Duodenum (tissue), 1 donor: ENCODE results near the gene ADAM12.

DNA sequence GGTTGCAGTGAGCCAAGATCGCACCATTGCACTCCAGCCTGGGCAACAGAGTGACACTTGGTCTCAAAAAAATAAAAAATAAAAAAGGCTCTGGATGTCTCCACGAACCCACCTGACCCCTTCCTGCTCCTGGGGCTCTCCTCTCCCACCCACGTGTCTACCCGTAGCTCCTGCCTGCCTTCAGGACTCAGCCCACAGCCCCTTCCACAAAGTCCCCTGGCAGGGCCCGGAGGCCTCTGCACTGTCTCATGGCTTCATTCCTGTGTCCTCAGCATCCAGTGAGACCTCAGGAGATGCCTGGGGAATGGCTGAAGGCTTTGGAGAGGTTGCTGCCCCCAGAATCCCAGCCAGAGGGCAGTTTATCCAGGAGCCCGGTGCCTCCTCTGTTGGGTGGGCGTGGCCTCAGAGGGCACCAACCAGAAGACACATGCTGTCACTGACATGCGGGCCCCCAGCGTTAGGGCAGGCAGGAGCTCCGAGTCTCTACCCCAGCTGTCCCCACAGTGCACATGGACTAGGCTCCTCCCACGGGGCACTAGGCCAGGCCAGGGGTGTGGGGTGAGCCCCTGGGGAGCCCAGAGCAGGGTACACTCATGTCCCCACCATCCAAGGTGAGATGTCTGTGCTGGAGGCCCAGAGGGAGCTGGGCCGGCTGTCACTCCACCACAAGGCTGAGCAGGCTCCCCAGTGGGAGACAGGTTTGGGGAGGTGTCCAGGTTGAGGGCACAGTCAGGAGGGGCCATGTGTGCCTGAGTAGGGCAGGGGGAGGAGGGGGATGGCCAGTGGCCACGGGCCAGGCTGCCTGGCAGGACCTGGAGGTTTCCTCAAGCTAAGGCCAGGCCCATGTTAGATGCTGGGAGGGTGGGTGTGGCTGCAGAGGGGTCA, 131.6 kb downstream of the FAM53B start:
- PRO-cap, result no peak

DNA sequence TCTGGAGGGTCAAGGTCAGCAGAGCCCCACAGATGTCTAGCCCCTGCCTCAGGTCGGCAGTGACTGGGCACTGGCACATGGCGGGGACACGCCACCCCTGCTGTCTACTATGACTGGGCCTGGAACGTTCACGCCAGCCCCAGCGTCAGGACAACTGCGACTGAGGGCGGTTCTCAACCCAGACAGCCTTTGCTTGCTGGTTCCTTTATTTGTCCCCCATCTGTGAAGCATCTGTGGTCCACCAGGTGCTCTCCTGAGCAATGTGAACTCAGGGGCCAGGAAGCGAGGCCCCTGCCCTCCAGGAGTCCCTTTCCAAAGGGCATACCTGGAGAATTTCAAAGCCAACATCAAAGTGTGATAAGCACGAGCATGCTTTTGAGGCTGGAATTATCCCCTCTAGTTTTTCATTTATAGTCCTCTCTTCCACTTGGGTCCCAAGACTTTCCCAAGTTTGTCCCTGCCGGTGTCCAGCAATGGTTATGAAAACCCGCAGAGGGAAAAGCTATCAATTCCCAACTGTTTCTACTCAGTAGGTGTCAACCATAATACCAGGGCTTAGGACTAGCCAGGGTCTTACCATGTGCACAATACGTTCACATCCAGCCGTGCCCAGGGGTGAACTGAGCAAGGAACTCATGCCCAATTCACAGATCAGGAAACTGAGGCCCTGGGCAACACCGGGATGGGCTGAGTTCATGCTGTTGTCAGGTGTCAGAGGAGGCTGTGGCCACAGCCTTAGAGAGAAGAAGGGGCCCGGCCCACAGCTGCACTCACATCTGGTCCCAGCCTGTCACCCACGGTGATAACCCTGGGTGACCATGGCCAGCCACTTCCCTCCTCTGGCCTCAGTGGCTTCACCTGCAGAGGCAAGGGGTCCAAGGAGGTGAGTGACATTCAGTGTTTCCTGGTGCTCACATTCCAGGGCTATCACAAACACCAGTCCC, 92.2 kb downstream of the FAM53B start:
- PRO-cap, result no peak

GRCh38 chr10:124688523-124689357, 55.4 kb downstream of the FAM53B start:
- PRO-cap, result unidirectional peak, plus-strand start at chr10:124689159

DNA sequence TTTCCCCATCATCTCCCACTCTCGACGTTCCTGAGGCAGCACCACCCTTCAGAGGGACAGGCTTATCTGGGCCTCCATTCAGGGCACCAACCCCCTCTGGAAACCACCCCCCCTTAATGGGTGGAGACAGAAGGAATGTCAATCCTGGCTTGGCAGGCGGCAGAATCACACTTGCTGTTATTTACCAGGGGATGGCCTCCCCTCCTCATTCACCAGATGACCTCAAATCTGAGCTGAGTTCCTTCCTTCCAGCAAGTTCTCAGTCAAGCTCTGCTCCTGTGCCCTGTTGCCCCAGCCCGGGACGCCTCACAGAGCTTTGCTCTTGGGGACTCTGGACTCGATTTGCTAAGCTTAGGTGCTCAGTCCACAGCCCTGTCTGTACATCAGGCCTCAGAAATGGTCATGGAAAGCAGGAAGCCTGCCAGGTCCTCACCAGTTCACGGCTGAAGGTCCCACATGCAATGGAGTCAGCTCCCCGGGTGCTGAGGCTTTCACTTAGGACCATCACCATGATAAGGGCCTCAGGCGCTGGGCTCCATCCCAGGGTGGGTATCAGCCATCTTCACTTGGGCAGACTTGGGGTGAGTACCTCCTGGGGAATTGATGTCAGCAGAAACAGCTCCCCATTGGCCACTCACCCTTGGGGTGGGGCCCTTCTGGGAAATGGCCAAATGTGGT, 37.8 kb downstream of the FAM53B start:
- PRO-cap, result bidirectional peak, plus-strand start at position 435 of the sequence, minus-strand start at position 261 of the sequence

- PRO-cap, result no peak
Observed at GRCh38 chr10:124722584-124723802, 21.2 kb downstream of the FAM53B start.

DNA sequence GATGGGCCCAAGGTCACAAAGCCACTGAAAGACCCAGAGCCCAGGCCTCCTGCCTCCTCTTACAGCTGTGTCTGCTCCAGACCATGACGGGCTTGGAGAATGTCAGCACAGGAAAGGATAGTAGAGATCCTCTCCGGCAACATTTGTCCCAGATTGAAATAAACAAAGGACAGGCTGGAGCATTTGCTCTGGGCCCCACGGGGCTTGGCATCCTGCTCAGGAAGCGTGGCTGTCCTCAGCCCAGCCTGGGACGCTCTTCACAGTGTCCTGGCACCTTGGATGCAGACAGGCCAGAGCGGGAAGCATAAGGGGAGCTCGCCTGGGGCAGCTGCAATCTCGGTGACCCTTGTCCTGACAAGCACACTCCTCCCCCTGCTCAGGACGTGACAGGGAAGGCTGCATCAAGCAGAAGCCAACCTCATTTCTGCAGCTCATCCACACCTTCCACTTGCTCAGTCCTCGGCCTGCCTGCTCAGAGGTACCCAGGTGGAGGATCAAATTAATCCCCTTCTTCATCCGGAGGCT, 47.4 kb downstream of the ABRAXAS2 start:
- PRO-cap, result no peak

- PRO-cap, result no peak
Observed at GRCh38 chr10:124942265-124943162, 591 bp downstream of the ZRANB1 start.

- PRO-cap, result no peak
Observed at GRCh38 chr10:124984283-124985245, 42.6 kb downstream of the ZRANB1 start.

- PRO-cap, result no peak
Observed at GRCh38 chr10:124996109-124996575, 31.7 kb downstream of the CTBP2 start.

DNA sequence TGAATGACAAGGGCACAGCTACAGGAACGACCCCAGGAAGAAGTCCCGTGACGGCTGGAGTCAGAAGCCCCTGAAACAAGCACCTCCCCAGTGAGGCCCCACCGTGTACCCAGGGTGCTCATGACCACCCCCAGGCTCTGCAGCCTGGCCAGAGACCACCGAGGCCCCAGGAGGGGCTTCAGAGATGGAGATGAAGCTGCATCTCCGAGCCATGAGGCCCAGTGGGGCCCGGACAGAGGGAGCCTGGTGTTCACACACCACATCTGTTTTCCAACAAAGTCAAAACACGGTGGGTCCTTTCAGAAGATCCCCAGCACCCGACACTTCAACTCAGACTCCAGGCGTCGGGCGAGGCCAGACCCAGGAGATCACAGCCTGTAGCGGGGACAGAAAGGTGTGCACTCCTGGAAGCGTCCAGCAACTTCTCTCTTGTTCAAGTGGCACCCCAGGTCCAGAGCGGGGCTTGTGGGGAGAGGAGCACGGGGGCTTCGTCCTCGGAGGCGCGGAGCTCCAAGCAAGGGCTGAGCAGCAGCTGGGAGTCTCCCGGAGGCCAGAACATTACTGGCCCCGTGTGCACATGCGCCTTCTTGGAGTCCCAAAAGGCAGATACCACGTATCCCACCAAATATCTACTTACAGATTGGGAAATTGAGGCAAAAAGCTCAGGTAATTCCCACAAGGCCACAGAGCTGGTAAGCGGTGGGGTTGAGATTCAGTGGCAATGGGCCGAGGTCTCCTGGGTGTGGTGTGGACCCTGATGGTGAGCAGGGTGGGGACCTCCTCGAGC, 31.1 kb downstream of the CTBP2 start:
- PRO-cap, result no peak

DNA sequence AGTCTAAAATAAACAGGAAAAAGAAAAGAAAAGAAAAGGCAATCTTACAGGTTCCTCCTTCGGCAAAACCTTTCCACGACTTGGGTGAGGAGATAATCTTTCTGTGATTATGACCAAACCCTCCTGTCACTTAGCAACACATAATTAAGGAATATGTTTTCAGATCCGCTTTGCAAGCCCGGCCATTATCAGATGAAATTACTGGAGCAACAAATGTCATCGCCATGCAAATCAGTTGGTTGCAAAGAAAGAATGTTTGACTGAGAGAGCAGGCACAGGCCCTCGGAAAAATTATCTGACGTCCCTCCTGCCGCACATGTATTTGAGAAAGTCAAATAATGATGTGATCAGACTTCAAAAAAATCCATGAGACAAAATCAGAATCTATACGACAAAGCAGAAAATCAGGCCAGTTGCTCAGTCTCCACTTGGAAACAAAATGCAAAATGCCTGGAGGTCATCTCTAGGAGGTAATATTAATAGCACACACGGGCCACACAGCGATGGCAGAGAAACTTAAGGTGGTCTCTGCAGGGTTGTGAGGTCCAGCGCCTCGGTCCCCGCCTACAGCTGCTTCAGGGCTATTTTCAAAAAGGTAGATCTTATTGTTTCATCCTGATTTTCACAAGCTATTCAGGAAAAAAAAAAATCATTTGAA, 3.2 kb downstream of the CTBP2 start:
- PRO-cap, result no peak

DNA sequence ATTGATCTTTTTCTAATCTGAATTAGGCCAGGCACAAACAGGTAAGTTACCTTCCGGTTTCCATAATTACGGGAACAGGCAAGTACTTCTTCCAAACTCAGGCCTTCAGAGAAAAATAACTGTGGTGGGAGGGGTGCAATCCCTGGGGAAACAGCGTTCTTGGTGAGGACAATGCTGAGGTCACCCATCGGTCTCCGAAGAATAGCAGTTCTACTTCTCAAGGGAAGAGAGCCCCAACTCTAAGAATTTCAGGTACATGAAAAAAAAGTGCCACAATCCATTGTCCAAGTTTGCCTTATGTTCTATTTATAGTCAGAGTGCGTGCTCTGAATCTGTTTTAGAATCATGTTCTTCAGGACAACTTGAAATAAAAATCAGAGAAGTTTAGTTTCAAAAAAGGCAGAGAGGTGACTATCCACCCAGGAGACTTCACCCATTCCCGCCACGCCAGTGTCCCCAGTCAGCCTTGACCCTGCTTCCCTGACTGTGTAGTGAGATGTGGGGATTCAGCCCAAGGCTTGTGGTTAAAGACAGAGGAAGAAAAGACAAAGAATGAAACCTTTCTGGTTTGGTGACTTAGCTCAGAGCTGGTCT, 36.5 kb upstream of the CTBP2 start:
- PRO-cap, result no peak

- PRO-cap, result no peak
Observed at GRCh38 chr10:125085701-125086277, 57.9 kb upstream of the CTBP2 start.

DNA sequence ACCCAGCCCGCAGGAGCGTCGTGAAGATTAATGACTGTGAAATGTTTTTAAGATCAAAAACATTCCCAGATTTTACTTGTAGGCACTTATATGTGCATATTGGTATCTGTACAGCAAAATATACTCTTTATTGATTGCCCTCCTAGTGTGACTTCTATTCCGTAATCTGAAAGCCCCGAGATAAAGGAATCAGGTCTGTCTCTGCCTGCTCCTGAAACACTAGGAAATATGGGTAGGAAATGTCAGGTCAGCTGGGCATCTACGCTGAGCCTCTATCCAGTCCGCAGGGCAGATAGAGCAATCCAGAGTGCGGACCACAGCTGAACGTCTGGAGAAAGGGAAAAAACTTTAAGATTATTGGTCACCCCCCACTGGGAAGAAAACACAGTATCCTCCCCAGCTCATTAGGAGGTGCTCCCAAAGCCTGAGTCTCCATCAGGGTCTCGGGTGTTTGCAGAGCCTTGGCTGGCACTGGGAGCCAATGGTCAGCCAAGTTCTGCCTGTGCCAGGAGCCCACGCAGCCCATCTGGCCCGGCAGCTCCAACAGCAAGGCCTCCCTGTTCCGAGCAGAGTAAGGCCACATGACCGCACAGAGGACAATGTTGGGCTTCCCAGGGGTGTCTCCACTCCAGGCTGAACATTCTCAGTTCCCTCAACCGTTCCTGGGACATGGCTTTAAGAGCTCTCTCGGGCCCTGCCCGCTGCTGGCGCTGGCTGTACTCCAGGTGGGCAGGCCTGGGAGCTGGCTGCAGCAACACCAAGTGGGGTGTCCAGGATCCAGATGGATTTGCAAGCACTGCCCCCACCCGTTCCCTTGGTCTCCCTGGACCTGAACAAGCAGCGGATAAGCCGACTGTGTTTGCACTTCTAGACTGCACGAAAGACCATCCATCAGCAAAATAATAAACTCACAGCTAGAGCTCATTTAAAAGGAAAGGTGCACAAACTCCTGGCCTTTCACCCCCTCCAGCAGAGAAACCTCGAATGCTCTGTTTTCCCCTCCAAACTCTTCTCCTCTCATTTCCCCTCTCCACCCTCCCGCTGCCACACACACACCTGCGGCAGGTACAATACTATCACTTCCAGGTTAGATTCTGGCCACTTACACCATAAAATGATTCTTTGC, 125.1 kb upstream of the CTBP2 start:
- PRO-cap, result bidirectional peak, plus-strand start at position 780 of the sequence, minus-strand start at position 677 of the sequence

- PRO-cap, result no peak
Observed at GRCh38 chr10:125154202-125154376, 126.2 kb upstream of the CTBP2 start.

GRCh38 chr10:125853779-125854366, 27.2 kb downstream of the DHX32 start:
- PRO-cap, result no peak

DNA sequence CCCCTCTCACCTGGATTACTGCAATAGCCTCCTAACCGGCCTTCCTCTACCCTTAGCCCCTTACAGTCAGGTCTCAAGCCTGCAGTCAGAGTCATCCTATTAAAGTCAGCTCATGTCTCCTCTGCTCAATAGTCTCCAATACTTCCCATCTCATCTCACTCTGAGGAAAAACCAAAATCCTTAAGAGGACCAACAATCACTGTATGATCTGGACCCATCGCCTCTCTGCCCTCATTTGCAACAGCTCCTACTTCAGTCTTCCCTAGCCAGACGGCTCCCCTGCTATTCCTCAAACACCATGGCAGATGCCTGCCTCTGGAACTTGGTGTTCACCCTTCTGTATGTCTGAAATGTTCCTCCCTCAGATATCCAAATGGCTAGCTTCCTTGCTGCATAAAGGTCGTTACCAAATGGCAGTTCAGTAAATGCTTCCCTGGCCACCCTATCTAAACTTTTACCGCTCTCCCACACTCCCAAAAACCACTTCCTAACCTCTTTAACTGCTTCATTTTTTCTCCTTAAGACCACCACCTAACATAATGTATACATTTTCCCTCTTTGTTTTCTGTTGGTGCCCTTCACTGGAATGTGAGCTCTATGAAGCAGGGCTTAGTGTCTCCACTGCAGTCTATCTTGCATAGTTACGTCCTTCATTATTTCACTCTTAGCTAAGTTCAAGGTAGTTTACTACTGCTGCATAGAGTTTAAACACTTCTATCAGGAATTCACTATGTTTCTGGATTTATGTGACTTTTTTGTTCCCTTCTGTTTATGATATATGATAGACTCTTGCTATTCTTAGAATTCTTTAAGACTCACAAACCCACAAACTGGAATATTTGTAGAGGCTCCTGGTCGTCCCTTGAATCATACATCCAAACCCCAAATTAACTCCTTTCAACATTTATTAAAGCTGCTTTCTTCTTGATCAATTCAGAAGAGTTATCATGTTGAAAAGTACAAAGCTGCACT, 5.0 kb upstream of the DHX32 start:
- PRO-cap, result no peak

DNA sequence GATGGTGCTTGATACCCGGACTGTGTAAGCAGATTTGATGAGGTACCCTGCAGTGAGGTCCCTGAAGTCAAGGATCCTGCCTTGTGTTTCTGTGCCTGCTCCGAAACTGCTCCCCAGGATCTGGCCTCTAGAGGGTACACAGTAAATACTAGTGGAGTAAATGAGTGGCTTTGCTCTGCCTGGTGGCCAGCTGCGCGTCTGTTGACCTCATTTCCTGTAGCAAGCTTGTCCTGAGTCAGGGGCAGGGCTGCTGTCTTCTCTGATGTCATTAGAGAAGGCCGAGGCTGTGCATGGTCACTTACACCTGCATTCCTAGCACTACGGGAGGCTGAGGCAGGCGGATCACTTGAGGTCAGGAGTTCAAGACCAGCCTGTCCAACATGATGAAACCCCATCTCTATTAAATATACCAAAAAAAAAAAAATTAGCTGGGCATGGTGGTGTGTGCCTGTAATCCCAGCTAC, 191.8 kb downstream of the FANK1 start:
- PRO-cap, result no peak

- PRO-cap, result no peak
Observed at GRCh38 chr10:126386779-126387458, 1.4 kb downstream of the ADAM12 start.

DNA sequence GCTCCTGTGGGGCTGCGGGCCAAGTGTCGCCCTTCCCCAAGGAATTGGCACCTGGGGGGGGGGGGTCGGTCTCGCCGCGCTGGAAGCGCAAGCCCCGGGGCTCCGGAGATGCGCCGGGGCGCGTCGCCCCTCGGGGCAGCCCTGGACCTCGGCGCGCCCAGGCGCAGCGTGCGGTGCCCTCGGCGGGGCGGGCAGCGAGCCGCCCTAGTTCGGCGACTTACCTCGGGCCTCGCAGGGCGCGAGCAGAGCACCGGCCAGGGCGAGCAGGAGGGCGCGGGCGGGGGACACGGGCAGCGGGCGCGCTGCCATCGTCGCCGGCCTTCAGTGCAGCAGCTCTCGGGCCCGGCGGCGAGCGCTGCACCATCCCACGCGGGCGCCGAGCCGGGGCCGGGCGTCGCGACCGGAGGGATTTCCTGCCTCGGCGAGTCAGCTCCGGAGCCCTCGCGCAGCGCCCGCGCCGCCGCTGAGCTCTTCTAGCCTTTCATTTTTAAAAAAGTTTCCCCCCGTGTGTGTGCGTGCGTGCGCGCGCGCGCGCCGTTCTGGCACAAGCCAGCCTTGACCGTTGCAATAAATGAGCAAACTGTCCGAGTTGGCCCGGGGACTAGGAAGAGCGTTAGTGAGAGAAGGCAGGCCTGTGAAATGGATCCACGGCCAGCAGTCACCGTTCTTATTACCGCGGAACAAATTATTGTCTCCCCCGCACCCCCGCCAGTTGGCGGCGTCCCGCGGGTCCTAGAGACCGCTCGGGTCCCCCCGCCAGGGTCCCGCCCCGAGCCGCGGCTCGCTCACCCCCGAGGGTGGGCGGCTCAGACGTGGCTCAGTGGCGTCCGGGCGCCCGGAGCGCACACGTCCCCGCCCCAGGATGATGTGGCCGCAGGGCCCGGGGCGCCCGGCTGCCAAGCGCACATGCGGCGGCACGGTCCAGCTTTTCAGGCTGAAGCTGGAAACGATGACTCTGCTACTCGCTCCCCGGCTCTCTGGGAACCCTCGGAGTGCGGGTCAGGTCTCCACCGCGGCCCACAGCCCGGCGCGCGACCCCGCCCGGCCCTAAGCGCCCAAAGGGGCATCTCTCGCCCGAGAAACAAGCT, at the start of gene ADAM12:
TSS of gene ADAM12 (minus strand) at position 641 of the 1,088 bp plus-strand sequence.
- PRO-cap, result no peak